Right ventricle myocardium (tissue), 1 donor: ENCODE measurements around a stretch of chr1.

- PRO-cap, 2 experiments, result no peak in any of the 2 experiments
Observed at GRCh38 chr1:94974583-94975264, 47.8 kb upstream of the CNN3 start.

DNA sequence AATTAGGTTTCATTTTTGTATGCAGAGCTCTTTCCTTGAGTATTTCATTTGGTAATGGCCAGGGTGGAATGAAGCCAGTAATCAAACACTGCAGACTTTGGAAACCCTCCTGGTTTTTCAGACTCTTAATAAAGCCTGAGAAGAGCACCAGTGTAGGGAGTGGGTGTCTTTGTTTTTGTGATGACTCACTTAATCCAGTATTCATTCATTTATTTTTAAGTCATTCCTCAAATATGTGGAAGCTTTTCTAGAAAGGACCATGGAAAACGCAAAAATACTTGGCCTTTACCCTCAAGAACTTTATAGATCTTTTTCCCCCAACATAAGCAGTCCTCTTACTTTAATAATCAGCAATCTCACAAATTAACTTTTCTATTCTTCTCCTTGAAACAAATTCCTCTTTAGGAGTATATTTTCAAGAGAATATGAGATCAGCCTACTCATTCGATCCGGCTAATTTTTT, 49.0 kb downstream of the ALG14 start:
- PRO-cap, 2 experiments, result no peak in any of the 2 experiments

- PRO-cap, 2 experiments, result peak in 2 of 2 experiments; most common plus-strand start chr1:95233531 (in 2); most common minus-strand start chr1:95233373 (in 2)
Observed at GRCh38 chr1:95233196-95233765, 729 bp upstream of the RWDD3 start.

DNA sequence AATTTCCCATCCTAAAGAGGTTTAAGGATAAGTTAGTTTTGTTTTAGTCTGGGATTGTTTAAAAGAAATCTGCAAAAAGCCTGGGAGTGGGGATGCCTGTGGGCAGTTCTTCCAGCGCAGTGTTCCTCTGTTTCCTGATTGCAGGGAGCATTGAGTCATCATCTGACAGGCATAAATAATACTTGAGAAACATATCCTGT, 350.8 kb upstream of the PTBP2 start:
- PRO-cap, 2 experiments, result no peak in any of the 2 experiments

DNA sequence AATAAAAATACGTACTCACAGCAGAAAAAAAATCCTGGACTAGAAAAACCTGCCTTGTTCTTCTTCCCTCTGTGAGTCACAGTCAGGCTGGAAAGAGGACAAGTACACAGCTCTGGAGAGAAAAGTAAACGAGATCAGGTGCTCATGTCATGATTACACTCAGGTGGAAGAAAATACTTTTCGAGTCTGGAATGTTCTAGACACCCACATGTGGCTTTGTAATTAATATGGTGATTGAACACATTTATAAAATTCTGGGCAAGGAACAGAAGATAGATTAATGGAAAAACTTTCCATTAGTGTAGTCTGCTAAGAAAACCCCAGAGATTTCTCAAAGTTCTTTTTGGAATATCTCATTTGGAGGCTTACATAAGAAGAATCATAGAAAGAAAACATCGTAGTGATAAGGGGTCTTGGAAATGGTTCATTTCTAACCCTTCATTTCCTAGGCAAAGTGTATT, 241.4 kb downstream of the PTBP2 start:
- PRO-cap, 2 experiments, result no peak in any of the 2 experiments

DNA sequence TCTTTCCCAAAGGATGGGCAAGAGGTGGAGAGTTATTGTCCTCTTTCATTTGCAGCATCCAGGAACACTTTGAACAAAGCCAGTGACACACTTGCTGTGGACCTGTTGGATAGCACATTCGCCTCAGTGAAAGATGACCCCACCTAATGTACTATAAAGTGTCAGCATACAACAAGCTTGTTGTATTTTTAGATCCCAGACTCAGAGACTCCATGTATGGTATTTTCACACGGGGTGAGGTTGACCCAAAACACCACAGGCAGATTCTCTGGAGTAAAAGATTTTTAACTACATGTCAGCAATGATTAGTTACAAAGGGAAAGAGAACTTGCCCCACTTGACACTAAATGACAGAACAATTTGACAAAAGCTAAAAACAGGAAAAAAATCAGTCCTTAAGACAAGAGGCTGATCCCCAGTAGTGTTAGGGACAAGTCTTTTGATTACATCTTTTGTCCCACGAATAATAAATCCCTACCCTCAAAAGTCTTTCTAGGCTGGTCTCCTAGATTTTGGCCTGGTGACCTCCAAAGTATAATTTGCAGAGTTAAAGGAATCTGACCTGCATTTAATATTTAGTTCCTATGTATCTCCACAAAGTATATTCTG, 273.9 kb downstream of the PTBP2 start:
- PRO-cap, 2 experiments, result no peak in any of the 2 experiments

DNA sequence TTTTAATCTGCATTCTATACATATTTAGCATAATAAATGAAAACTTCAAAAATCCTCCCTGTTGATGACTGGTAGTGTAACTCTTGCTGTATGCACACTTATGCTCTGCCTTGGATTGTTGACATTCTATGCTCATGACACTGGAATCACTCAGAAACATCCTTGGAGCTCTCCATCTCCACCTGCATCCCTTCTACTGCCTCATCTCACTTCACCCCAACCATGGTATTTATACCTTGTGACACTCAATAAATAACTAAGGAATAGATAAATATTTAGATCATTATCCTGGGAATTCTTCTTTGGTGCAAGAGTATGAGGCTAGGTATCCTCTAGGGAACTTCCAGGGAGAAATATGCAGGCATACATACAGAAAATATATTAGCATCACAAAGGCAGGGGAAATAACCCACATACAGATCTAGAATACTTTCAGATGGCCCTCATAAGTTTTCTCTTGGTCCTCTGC, 448.2 kb downstream of the PTBP2 start:
- PRO-cap, 2 experiments, result no peak in any of the 2 experiments

- PRO-cap, 2 experiments, result no peak in any of the 2 experiments
Observed at GRCh38 chr1:97660515-97661346, 260.1 kb downstream of the DPYD start.

- PRO-cap, 2 experiments, result no peak in any of the 2 experiments
Observed at GRCh38 chr1:97920473-97920749, 423 bp downstream of the DPYD start.

DNA sequence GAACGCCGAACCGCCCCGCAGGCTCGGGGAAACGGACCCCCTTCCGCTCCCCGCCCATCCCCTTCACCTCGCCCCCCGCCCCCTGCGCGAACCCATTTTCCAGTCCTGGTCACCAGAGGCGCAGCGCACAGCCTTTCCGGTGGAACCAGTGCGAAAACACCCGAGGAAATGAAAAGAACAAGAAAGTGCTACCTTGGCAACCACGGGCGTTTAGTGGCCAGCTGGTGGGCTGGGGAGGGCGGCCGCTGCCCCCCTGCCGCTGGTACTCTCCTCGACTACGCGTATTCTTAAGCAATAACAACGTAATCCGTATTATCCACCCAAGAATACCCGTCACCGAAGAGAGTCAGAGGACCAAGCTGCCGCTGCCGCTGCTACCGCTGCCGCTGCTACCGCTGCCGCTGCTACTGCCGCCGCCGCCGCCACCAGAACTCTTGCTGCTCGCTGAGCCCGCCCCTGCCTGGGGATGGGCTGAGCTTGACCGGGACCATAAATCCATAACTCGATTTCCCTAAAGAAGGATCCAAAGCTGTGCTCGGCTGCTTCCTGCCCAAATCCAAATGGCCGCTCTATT, 125.1 kb upstream of the DPYD start:
- PRO-cap, 2 experiments, result no peak in any of the 2 experiments

GRCh38 chr1:98049436-98049754, 128.6 kb upstream of the DPYD start:
- PRO-cap, 2 experiments, result no peak in any of the 2 experiments

DNA sequence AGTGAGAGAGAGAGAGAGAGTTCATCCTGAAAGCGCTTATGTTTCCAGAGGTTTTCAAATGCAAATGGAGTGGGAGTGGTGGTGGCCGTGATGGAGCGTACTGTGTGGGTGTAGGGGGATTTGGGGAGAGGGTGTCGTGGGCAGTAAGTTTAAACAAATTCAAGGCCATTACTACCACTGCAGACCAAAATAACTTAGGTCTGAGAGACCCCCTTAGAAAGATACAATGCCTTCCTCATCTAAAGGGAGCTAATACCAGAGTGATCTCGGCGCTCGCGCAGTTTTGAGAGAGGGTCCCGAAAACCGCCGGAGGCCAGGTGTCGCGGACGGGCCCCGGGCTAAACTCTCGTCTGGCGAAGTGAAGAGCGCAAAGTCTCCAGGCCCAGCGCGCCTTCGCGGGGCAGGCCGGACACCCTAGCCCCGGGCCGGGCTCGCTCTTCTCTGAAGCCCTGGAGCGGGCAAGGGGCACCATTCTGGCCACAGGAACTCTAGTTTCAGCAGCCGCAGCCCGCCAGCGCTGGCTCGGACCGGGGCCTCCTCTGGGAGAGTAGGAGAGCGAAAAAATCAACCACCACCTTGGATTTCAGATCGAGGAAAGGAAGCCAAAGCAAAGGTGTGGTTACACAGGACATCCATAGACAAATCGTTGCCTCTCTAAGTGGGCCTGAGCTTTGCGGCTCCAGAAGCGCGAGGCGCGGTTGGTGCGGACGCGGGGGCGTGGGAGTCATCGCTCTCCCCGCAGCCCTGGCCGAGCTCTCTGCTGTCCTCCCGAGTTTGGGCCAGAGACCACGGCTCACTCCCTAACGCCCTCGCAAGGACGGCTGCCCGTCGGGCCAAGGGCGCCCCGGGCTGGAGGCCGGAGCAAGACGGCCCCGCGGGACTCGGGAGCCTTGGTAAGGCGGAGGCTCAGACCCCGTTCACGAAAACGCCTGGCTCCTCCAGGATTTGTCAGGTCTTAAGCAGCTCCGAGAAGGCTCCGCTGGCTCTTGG, 132.6 kb upstream of the DPYD start:
- PRO-cap, 2 experiments, result no peak in any of the 2 experiments

DNA sequence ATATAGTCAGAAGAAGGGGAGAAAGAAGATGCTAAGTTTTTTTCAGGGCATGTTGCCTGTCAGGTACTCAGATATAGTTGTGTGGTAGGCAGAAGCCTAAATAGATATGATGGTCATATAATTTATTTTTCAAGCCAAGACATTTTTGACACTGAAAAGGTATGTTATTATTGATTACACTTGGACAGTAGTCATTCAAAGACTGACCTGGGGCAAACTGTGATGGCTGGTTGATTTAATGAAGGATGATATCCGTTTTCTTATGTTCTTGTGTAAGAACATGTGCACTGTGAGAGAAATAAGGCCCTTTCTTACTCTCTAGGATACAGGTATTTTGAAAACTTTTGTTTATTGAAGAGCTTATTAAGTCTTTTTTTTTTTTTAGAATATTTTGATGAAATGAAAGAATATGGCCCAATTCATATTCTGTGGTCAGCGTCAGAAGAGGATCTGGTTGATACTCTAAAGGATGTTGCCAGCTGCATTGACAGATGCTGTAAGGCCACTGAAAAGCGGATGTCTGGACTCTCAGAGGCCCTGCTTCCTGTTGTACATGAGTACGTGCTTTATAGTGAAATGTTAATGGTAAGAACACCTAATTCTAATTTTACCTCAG, 36.9 kb downstream of the SNX7 start:
- PRO-cap, 2 experiments, result no peak in any of the 2 experiments

- PRO-cap, 2 experiments, result no peak in any of the 2 experiments
Observed at GRCh38 chr1:98871149-98872017, 133.3 kb downstream of the PLPPR5 start.

DNA sequence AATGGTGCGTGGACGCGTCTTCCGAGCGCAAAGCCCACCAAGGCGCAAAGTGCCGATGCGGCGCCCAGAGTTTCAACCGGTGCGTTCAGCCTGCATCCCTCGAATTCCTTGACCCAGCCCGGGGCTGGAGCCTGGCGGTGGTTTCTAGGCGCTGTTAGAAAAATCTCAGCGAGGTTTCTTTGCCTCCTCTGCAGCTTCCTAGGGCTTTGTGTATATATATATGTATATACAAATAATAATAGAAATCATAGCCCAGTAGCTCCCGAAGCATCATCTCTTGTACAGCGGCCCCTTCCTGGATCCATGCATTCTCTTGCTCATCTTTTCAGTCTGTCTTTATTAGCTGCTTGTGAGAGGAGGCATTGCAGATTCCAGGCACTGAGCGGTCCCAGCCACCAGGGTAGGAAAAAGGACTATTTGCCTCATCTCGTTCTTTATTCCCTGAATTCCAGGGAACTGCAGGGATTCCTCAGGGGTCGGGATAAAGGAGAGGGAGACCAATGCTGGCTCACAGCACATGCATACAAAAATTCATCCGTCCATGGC, 674 bp upstream of the PLPPR5 start:
- PRO-cap, 2 experiments, result no peak in any of the 2 experiments

DNA sequence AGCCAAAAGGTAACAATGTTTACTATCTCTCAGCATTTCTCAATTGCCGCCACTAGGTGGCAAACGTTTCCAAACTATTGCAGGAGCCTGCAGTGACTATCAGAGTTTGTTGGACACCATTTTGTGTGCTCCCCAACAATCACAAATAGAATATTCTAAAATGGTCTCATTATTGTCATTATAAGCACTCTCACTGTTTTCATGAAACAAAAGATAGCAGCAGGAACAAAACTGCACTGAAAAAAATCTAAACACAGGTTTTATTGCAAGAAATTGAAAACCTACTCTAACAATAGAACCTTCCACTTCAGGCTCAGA, 83.9 kb upstream of the PLPPR4 start:
- PRO-cap, 2 experiments, result no peak in any of the 2 experiments

- PRO-cap, 2 experiments, result no peak in any of the 2 experiments
Observed at GRCh38 chr1:99652613-99653311, 6.8 kb downstream of the PALMD start.

GRCh38 chr1:99662594-99663174, 16.8 kb downstream of the PALMD start:
- PRO-cap, 2 experiments, result peak in 2 of 2 experiments; most common plus-strand start chr1:99662787 (in 2)

DNA sequence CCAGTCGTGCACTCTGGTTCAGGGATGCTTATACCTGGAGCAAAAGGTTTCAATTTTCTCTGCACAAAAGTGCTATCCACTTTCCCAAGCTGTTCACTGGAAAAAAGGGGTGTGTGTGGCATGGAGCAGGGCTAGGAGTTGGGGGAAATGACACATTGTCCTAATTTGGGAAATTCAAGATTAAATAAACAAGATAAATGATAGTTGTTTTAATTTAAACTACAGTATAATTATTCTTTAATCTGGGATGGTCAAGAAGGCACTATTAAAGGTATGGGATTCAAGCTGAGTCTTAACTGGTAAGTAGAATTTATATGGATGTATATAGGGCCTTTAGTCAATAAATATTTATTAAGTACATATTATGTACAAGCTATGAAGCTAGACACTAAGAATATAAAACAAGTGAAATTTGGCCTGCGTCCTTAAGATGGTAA, 18.2 kb downstream of the PALMD start:
- PRO-cap, 2 experiments, result no peak in any of the 2 experiments

DNA sequence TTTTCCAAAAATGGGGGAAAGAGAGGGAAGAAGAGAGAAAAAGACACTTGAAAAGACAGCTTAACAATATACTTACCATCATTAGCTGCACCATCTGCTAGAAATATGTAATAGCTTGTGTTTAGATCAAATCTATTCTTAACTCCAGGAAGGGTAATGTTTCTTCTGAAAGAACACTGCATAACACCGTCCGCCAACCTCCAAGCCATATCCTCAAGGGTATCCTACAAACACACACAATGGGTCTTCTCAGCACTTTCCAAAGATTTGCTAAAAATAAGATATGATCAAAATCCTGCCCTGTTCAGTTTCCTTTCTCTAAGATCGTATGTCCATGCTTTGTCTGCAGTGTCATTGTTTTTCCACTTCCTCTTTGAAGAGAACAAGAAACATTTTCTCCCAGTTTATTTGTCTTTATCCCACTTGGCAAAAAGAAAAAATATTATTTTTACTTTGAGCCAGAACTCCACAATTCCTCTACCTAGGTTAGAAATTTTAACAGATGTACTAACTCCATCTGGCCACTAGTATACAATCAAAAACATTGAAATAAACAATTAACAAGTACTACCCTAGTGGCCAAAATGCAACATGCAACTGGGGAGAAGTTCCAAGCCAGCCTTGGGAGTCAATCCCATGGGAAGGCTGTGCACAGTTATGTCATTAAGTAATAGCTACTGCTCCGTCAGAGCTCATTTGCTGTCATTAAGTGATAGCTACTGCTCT, 37.9 kb downstream of the FRRS1 start:
- PRO-cap, 2 experiments, result peak in 1 of 2 experiments; most common minus-strand start position 221 of the sequence (in 1)